Heart (tissue), 3 donors: ENCODE measurements around the gene SLC25A41.

DNA sequence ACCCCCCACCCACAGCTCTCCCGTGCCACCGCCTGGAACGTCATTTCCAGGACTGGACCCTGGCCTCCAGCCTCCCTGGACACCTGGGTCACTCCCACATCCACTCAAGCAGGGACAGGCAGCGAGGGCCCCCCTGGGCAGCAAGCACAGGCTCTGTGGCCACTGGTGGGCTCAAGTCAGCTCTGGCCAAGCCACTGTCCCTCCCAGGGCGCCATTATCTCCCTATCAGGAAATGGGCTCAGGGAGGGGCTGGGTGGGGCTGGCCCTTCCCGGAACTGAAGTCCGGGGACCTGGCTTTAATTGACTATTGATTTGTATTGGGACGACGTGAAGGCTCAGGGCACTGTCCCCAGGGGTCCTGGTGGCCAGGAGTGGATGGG lies 49.8 kb downstream of the PTPRS start:
- RAMPAGE, long total RNA, 2 experiments = no peak in any of the 2 experiments

- RAMPAGE, long total RNA, 2 experiments = no peak in any of the 2 experiments
Measured at GRCh38 chr19:5336411-5336922, 4.1 kb downstream of the PTPRS start.

GRCh38 chr19:5338069-5339234 lies 2.2 kb downstream of the PTPRS start:
- RAMPAGE, long total RNA, 2 experiments = no peak in any of the 2 experiments

DNA sequence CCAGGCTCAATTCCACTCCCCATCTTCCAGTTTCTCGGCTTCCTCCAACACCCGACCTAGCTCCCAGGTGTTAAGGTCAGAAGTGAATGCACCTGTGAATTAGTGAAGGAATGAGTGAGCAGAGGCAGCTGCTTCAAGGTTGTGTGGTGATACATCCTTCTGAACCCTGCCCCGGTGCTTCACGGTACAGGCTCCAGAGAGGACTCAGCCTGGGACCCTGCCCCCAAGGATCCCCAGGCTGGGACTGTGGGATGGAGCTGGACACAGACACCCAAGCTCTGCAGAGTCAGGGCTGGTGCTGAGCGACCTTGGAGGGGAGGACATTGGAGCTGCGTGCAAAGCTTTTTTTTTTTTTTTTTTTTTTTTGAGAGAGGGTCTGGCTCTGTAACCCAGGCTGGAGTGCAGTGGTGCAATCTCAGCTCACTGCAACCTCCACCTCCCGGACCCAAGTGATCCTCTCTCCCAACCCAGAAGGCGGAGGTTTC lies 76.2 kb downstream of the SAFB2 start:
- RAMPAGE, long total RNA, 2 experiments = no peak in any of the 2 experiments

- RAMPAGE, long total RNA, 2 experiments = no peak in any of the 2 experiments
Measured at GRCh38 chr19:5588419-5588953, 34.1 kb downstream of the SAFB2 start.

DNA sequence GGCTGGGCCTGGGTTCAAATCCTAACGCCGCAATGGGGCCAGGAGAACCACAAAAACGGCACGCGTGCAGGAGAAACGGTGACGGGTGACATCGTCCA lies 530 bp downstream of the SAFB start:
- RAMPAGE, long total RNA, 2 experiments = no peak in any of the 2 experiments

GRCh38 chr19:5652865-5653597 lies 27.3 kb downstream of the MICOS13 start:
- RAMPAGE, long total RNA, 2 experiments = no peak in any of the 2 experiments

DNA sequence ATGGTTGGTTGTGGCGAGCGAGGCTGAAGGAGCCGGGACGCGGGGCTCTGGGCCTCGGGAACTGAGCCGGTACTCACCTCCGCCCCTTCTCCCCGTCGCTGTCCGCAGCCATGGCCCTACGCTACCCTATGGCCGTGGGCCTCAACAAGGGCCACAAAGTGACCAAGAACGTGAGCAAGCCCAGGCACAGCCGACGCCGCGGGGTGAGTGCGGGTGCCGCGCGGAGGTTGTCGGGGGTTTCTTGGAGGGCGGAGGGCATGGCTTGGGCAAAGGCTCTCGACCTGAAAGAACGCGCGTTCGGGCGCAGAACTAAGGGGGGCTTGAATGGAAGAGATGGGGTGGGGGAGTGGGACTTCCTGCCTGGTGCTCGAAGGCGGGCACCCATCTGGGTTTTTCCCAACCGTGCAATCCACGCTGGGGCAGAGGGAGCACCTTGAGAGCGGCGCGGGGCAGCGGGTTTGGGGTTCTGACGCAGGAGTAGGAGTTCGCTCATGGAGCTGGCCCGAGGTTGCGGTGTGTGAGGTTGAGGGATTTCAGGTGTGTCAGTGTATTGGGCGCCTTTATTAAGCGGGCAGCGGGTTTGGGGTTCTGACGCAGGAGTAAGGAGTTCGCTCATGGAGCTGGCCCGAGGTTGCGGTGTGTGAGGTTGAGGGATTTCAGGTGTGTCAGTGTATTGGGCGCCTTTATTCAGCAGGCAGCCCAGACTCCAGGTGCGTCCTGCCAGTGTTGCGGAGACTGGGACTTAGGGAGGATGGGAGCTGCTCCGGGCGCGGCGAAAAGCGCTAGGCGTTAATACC lies 501 bp downstream of the RPL36 start:
- RAMPAGE, long total RNA, 2 experiments = no peak in any of the 2 experiments

GRCh38 chr19:5961481-5961834 lies 16.5 kb downstream of the RANBP3 start:
- RAMPAGE, long total RNA, 2 experiments = no peak in any of the 2 experiments

DNA sequence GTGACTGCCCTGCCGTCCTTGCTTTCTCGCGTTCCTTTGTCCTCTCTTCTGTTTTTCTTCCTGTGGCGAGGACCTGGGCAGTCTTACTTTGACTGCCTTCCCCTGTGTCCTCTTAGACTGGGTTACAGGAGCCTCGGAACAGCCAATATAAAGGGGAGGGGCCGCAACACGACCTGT lies 53.7 kb downstream of the RFX2 start:
- RAMPAGE, long total RNA, 2 experiments = no peak in any of the 2 experiments

GRCh38 chr19:6091645-6092101 lies 18.6 kb downstream of the RFX2 start:
- RAMPAGE, long total RNA, 2 experiments = no peak in any of the 2 experiments

DNA sequence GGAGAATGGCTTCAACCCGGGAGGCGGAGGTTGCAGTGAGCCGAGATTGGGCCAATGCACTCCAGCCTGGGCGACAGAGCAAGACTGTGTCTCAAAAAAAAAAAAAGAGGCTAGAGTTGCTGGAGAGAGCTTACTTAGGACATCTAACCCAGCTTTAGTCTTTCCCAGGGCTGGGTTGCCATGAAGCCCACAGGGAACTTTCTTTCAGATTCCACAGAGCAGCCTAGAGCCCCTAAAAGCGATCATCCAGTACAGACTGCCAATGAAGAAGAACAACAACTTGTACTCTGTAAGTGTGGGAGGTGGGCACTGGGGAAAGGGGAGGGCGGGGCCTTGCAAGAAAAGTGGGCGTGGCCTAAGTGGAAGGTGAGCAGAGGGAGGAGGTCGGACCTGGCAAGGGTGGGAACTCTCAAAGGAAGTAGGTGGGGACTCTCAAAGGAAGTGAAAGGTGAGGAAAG lies 25.6 kb downstream of the ACSBG2 start:
- RAMPAGE, long total RNA, 2 experiments = no peak in any of the 2 experiments

- RAMPAGE, long total RNA, 2 experiments = no peak in any of the 2 experiments
Measured at GRCh38 chr19:6205121-6205744, 69.8 kb downstream of the ACSBG2 start.

GRCh38 chr19:6222825-6223464 lies 56.8 kb downstream of the MLLT1 start:
- RAMPAGE, long total RNA, 2 experiments = no peak in any of the 2 experiments

DNA sequence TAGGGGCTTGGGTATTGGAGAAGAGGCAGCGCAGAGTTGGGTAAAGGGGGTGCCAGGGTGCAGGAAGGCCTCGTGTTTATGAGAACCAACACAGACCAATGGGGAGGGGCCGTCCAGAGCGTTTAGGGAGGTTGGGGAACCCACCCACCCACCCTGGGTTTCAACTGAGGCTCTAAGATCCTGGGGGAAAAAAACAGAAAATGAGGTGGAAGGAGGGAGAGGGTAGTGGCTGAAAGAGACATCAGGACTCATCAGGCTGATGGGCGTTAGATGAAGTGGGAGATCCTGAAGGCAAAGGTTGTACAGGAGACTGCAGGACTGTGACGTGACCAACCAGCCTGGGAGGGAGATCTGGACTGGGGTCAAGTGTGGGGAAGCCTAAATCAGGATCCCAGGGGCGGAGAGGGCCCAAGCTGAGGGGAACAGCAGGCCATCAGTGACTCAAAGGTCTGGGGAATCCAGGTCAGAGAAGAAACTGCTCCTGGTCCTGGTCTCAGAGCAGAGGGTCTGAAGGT lies 1.4 kb downstream of the MLLT1 start:
- RAMPAGE, long total RNA, 2 experiments = no peak in any of the 2 experiments

DNA sequence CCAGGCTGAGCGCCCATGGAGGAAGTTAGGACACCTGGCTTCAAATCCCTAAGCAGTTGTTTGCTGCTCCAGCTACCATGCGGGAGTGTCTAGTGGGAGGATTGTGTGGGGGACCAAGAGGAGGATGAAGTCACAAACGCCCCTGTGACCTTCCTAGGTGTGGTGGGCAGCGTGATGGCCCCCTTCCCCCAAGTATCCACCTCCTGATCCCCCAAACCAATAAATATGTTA lies at the start of gene SLC25A41:
TSS of gene SLC25A41 (minus strand) at position 87 of the 231 bp plus-strand sequence.
- RAMPAGE, long total RNA, 2 experiments = no peak in any of the 2 experiments

DNA sequence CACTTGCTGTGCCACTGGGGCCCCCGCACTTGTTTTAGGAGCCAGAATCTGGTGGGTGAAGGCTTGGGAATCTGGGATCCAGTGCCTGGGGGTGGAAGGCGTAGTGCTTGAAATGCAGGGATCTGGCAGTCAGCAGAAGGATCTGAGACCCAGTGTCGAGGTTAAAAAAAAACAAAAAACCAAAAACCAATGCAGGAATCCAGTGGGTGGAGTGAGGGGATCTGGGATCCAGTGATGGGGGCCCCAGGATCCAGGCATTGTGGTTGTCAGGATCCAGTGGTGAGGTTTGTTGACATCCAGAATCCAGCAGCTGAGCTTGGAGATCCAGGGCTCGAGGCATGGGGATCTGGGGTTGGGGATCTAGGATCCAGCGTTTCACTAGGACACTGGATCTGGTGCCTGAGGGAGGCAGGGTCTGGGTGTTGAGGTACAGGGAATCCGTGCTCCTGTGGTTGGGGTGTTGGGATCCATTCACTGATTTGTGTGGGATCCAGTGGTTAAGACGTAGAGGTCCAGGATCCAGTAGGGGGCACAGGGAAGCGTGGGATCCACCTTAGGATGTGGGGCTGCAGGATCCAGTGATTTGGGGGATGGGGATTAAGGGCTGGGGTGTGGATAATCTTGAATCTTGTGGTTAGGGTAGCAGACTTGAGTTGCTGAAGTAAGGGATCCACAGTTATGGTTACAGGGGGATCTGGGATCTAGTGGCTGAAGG lies 7.6 kb upstream of the SLC25A41 start:
- RAMPAGE, long total RNA, 2 experiments = no peak in any of the 2 experiments

GRCh38 chr19:6462122-6462705 lies 1.9 kb upstream of the CRB3 start:
- RAMPAGE, long total RNA, 2 experiments = no peak in any of the 2 experiments

DNA sequence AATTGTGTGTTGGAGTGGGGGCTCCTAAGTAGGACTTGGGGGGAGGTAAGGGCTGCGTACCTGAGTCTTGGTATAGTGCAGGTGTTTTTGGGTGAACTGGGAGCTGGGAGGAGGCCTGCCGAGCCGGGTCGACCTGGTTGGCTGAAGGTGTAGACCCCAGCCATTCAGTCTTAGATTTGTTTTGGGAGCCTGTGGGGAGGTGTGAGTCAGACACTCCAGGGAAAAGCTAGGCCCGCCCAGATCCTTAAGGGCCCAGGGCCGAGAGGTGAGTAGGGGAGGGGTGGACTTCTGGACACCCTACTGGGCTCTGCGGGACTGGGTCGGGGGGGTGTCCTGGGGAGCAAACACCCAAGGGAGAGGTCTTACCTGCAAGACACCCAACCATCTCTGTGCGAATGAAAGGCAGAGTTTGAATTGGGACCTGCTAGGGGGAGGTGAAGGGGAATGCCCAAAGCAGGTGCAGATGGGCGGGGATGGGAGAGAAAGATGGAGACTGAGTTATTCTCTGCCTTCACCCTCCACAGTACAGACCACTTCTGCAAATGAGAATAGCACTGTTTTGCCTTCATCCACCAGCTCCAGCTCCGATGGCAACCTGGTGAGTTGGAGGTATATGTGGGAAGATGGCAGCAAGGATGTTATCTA lies 1.1 kb downstream of the CRB3 start:
- RAMPAGE, long total RNA, 2 experiments = no peak in any of the 2 experiments

- RAMPAGE, long total RNA, 2 experiments = no peak in any of the 2 experiments
Measured at GRCh38 chr19:6466727-6467323, 2.8 kb downstream of the CRB3 start.